Mesenchymal stem cell of the bone marrow (primary cell): ENCODE results near the gene FAM98B.

DNA sequence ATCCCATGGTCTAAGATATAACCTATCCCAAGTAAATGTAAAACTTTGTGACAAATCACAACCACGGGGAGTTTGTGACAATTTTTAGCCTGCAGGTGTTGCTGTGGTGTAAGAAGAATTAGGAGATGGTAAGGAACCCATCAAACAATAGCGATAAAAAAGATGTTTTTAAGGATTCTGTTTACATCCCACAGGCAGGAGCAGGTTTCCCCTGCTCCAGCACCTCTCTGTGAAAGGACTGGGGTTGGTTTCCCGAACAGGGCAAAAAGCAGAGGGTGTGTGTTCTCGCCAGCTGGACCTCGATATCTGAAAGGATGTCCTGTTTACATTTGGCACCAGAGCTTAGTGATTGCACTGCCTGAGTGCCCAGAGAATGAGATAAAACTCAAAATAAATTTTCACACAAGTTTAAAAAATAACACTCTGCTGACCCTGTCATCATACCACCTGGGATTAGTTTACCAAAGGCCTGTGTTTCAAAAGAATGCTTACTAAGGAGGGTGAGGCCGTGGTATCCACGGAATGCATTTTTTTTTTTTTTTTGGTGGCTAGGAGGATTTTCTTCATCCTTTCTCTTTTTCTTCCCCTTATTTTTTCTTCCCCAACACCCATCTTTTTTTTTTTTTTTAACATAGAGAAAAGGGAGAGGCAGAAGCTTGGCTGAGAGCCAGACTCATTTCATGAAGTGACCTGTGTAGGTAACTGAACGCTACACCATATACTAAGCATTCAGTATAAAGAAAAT lies 151.8 kb upstream of the DPH6 start:
- CAGE, long polyA plus RNA = no peak

DNA sequence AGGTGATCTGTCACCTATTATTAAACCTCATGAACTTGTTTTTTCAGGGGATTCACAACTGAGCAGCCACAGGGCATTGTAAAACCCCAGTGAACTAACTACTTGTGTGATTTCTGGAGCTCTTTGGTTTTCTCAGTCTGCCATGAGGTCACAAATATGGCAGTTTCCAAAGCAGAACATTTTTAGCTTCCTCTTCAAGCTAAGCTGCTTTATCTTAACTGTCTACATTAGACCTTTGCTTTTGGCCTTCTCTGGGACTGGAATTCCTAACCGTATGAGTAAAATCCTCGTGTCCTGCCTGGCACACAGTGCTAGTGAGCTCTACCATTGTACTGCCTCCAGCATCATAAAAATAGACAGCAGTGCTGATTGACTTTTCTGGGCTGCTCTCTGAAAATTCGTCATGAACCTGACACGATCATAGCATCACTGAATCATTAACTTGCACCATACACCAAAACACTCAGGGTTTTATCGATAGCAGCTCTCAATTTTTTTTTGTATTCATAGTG lies 22.1 kb downstream of the CDIN1 start:
- CAGE, long polyA plus RNA = no peak

DNA sequence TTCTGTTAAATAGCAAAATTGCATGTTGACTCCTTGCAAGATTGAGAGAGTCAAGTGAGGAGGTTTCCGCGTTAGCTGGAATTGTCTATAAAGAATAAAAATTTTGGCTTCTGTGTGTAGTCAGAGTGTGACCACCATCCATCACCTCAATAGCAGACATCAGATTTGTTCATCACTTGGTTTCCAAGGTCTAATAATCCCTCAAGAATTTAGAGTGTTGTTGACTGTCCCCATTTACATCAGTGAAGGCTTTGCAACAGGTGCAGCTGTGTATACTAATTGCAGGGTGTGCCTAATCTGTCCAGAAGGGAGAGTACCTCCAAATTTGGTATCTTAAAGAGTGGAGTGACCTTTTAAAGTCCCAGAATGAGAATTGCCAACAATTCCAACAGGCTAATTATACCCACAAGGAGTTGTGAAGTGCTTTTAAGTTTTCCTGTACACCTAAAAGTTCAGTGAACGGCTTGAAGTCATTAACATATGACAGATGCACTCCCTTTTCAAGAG lies 26.1 kb downstream of the CDIN1 start:
- CAGE, long polyA plus RNA = no peak

- CAGE, long polyA plus RNA = no peak
These were observed 1.8 kb downstream of the MEIS2 start for GRCh38 chr15:37098523-37098892.

GRCh38 chr15:37109210-37109921 lies 9.0 kb upstream of the MEIS2 start:
- CAGE, long polyA plus RNA = no peak

DNA sequence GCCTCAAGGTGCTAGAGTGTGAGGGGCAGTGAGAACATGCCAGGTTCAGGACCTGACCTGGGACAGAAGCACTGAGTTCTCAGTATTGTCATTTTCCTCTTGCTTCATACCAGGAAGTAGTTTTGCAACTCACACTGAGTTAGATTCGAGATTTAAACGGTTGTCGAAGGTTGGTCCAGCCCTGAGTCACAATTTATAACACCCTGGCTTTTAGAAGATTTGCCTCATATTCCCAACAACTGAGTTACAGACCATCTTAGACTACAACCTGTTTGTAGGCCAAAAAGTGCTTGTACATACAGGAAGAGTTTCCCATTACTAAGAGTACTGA lies 11.9 kb upstream of the MEIS2 start:
- CAGE, long polyA plus RNA = no peak

DNA sequence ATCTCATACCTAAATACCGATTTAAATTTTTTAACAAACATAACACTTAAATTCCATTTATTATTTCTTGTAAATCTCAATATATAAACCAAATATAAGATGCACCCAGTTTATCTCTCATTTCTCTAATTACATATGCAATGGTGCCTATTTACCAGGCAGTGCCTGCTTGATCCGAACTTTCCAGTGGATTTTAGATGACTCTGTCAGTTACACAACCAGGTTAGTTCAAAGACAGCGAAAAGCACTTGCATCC lies 56.8 kb upstream of the TMCO5A start:
- CAGE, long polyA plus RNA = no peak

- CAGE, long polyA plus RNA = no peak
These were observed 54.7 kb downstream of the SPRED1 start for GRCh38 chr15:38307148-38307858.

- CAGE, long polyA plus RNA = no peak
These were observed at the start of gene FAM98B for GRCh38 chr15:38453593-38454725. Gene FAM98B, plus strand, starts transcription at chr15:38454127.

DNA sequence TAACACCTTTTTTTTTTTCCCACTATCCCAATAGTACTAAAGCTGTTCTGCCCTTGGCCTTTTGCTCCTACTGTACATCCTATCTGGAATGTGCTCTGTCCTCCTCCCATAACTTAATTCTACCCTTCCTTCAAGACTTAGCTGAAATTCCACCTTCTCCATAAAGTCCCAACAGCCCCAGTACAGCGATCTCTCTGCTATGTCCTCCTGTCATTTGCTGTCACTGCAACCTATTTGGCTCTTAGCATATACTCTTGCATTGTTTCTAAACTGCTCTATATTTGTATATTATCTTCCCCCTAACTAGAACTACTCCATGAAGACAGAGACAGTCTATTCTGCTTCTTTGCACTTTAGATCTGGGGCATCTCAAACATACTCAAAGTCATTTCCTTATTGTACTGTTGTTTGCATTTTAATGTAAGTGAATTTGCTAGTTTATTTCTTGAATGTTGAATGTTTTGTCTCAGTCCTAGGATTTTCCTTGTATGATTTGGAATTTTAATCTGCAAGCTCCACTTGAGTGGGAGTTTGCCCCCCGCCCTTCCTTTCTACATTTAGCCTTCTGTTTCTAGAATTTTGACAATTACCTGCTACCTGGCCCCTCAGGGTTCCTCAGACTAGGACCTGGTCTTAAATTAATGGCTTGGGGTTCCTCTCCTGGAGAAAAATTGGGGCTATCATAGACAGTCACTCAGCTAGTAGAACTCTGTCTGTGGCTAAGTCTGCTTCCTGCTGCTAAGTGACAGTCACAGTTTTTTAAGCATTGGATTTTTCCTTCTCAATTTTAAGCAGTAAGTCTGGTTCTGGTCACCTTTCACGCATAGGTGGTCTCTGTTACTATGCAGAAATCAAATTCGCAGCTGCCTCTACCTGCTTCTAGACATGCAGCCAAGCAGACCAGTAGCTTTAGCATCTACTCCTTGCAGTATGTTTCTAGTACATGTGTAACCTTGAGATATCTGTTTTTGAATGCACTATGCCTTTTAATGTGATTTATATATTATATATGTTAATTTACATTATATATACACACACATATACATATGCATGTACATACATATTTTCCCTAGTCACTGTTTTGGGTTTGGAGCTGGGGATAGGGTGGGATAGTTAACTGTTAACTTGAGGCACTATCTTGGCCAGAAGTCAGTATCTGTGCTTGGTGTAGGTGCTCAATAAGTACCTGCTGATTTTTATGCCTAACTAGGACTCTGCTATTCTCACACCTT lies 43.9 kb downstream of the FAM98B start:
- CAGE, long polyA plus RNA = no peak

- CAGE, long polyA plus RNA = no peak
These were observed 408.8 kb upstream of the THBS1 start for GRCh38 chr15:39171920-39172633.

DNA sequence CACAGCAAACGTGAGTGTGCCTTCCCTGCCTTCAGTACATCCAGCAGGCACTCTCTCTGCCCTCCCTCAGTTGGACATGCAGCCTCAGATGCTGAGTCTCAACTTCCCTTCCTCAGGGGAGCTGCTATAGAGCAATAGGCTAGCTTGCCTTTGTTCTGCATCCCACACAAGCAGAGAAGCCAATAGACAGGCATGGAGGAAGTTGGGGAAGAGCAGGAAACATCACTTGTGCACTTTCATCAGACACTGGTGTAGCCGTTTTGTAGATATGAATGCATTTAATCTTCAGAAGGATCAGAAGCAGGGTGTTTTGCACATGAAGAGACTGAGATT lies 147.5 kb upstream of the THBS1 start:
- CAGE, long polyA plus RNA = no peak

- CAGE, long polyA plus RNA = no peak
These were observed 964 bp upstream of the THBS1 start for GRCh38 chr15:39579689-39580540.

GRCh38 chr15:39583391-39583767 lies 2.5 kb downstream of the THBS1 start:
- CAGE, long polyA plus RNA = no peak

- CAGE, long polyA plus RNA = no peak
These were observed 3.2 kb downstream of the THBS1 start for GRCh38 chr15:39583945-39584613.

DNA sequence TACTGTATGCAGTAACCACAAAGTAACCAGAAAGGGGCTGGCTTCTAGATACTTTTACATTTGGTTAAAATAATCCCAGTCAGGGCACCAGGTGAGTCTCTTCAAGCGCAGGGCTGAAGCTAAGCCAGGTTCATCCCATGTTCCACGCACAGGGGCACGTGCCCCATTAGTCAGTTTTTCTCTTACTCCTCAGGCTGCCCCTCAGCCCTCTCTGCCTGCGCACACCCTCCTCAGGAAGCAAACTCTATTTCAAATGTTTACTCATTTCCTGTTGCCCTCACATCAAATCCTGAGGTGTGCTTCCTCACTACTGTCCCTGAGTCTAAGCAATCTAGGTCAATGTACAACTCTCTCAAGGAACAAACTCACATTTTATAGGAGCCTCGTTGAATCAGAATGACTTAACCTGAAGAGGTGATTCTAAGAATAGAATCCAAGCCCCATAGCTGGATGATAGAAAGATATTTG lies 48.5 kb downstream of the THBS1 start:
- CAGE, long polyA plus RNA = no peak

DNA sequence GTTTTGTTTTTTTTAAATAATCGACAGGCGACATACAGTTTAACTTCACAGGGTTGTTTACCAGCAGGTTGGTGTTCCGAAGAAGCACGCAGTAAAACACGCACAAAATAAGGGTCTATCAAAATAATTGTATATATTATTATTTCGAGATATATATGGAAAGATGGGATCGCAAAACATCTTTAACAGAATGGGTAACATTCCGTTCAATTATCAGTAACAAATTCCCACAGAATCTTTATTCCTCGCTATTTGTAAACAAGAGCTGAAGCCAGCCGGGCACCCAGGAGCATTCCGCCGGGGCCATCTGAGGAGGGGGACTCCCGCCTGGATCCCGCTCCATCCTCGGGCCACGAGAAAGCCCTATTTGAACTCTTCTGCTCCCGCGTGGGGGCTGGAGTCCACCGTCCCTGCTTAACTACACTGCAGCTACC lies 768 bp downstream of the GPR176 start:
- CAGE, long polyA plus RNA = no peak

GRCh38 chr15:39939495-39939694 lies 5.5 kb downstream of the EIF2AK4 start:
- CAGE, long polyA plus RNA = no peak

- CAGE, long polyA plus RNA = no peak
These were observed 6.0 kb upstream of the SRP14 start for GRCh38 chr15:40044939-40045479.

- CAGE, long polyA plus RNA = no peak
These were observed 9.4 kb upstream of the SRP14 start for GRCh38 chr15:40048335-40048872.